Lung (tissue), 4 donors: ENCODE measurements around a stretch of chr17.

DNA sequence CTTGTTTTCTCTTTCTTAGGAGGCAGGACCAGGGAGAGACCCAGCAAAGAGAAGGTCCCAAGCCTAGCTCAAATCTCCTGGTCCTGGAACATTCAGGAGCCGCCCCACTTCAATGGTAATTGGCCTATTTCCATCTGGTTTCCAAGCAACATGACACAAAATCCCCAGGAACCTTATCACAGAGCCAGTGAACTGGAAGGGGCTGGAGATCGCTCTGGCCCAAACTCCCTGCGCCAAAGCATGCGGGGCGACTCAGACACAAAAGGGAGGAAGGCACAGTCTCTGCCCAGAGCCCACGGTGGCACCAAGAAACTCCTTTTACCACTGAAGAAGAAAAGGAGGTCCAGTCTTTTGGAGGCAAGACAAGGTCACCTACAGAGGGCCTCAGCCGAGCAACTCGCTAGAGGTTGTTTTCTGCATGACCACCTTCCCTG is 394.6 kb downstream of the SOX9 start:
- PRO-cap, result no peak
- RAMPAGE, long total RNA, result no peak
- RRBS, result no CpG with 5 or more reads among the region's 8 CpGs

GRCh38 chr17:72592148-72593062 is 471.6 kb downstream of the SOX9 start:
- PRO-cap, result unidirectional peak, minus-strand start at chr17:72592804
- RAMPAGE, long total RNA, result no peak
- RRBS, result 2% methylated on average over 13 of the region's 76 CpGs

- PRO-cap, result no peak
- RAMPAGE, long total RNA, result no peak
- RRBS, result no CpG with 5 or more reads among the region's 12 CpGs
Observed at GRCh38 chr17:72631303-72631964, 461.1 kb downstream of the SLC39A11 start.

GRCh38 chr17:72844615-72845763 is 247.5 kb downstream of the SLC39A11 start:
- PRO-cap, result no peak
- RAMPAGE, long total RNA, result no peak
- RRBS, result no CpG with 5 or more reads among the region's 9 CpGs

- PRO-cap, result no peak
- RAMPAGE, long total RNA, result no peak
- RRBS, result 2% methylated on average over 8 of the region's 47 CpGs
Observed at GRCh38 chr17:73193164-73193740, 397 bp downstream of the COG1 start.

- PRO-cap, result no peak
- RAMPAGE, long total RNA, result no peak
- RRBS, result no CpG with 5 or more reads among the region's 4 CpGs
Observed at GRCh38 chr17:73262798-73263031, 1.0 kb upstream of the CPSF4L start.

GRCh38 chr17:73267655-73268386 is 6.1 kb upstream of the CPSF4L start:
- PRO-cap, result no peak
- RAMPAGE, long total RNA, result no peak
- RRBS, result no CpG with 5 or more reads among the region's 9 CpGs

DNA sequence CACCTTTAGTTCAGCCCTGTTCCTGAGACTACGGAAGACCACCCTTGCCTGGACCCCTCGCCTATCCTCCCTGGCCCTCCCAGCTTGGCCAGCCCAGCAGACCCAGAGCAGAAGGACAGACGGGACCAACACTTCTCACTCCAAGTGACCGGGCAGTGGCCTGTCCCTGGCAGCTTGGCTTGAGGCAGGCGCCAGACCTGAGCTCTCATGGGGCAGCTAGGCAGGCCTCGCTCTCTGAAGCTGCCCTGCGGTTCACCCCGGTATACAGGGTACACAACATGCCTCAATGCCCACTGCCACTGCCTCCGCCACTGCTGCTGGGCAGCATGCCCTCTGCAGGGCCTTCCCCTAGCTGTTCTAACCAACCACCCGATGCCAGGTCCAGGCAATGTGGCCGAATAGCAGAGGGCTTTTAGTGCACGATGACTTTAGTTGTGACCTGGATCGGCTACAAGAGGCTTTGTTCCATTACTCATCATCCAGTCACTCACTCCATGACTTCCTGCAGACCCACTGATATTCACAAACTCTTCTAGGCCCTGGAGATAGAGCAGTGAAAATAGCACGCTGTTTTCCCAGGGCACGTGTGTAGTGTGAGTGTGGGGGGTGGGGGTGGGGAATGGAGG is 19.8 kb downstream of the CDC42EP4 start:
- PRO-cap, result no peak
- RAMPAGE, long total RNA, result no peak
- RRBS, result 54% methylated on average over 4 of the region's 15 CpGs

- PRO-cap, result no peak
- RAMPAGE, long total RNA, result no peak
- RRBS, result no CpG with 5 or more reads among the region's 2 CpGs
Observed at GRCh38 chr17:73300309-73300686, 11.5 kb downstream of the CDC42EP4 start.

- PRO-cap, result no peak
- RAMPAGE, long total RNA, result no peak
- RRBS, result no CpG with 5 or more reads among the region's 8 CpGs
Observed at GRCh38 chr17:73323878-73324347, 12.1 kb upstream of the CDC42EP4 start.

GRCh38 chr17:73347429-73347843 is 35.6 kb upstream of the CDC42EP4 start:
- PRO-cap, result no peak
- RAMPAGE, long total RNA, result no peak
- RRBS, result no CpG with 5 or more reads among the region's 6 CpGs

- PRO-cap, result no peak
- RAMPAGE, long total RNA, result no peak
- RRBS, result no CpG with 5 or more reads among the region's 11 CpGs
Observed at GRCh38 chr17:73357210-73357745, 45.5 kb upstream of the CDC42EP4 start.

GRCh38 chr17:73358761-73359045 is 46.9 kb upstream of the CDC42EP4 start:
- PRO-cap, result no peak
- RAMPAGE, long total RNA, result no peak
- RRBS, result no CpG with 5 or more reads among the region's 6 CpGs

GRCh38 chr17:73452021-73452428 is 140.2 kb upstream of the CDC42EP4 start:
- PRO-cap, result no peak
- RAMPAGE, long total RNA, result no peak
- RRBS, result no CpG with 5 or more reads among the region's 3 CpGs

GRCh38 chr17:74163469-74163918 is 40.0 kb upstream of the RPL38 start:
- PRO-cap, result no peak
- RAMPAGE, long total RNA, result no peak
- RRBS, result no CpG with 5 or more reads among the region's 9 CpGs

- PRO-cap, result no peak
- RAMPAGE, long total RNA, result no peak
- RRBS, result no CpG with 5 or more reads among the region's 4 CpGs
Observed at GRCh38 chr17:74178125-74178537, 25.3 kb upstream of the RPL38 start.

DNA sequence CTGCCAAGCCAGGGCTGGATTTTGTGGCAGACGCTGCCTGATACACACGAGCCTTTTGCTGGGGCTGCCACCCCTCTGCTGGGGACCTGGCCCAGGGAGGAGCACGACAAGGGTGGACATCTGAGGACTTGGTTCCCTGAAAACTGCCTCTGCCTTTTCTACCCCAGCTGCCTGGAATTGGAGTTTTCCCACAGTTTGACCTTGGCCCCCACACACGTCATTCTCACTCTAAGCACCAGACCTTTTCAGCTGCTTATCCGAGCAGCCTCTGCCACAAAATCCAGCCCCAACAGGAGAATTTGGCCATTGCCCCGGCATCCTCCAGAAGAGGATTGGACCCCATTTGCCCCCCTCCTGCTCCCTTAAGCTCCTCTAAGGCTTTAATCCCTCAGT is 18.5 kb downstream of the TTYH2 start:
- PRO-cap, result no peak
- RAMPAGE, long total RNA, result no peak
- RRBS, result no CpG with 5 or more reads among the region's 6 CpGs

GRCh38 chr17:74408635-74409251 is 23.1 kb upstream of the GPRC5C start:
- PRO-cap, result no peak
- RAMPAGE, long total RNA, result no peak
- RRBS, result 31% methylated on average over 2 of the region's 7 CpGs

- PRO-cap, result no peak
- RAMPAGE, long total RNA, result no peak
- RRBS, result no CpG with 5 or more reads among the region's 8 CpGs
Observed at GRCh38 chr17:74436273-74436821, 4.5 kb downstream of the GPRC5C start.

GRCh38 chr17:74449559-74450182 is 16.8 kb upstream of the CD300A start:
- PRO-cap, result no peak
- RAMPAGE, long total RNA, result no peak
- RRBS, result no CpG with 5 or more reads among the region's 9 CpGs